Mononuclear cell (primary cell): ENCODE results near the gene SIX2.

- RRBS = no CpG with 5 or more reads among the region's 5 CpGs
Measured at GRCh38 chr2:43458134-43458654, 137.6 kb downstream of the THADA start.

DNA sequence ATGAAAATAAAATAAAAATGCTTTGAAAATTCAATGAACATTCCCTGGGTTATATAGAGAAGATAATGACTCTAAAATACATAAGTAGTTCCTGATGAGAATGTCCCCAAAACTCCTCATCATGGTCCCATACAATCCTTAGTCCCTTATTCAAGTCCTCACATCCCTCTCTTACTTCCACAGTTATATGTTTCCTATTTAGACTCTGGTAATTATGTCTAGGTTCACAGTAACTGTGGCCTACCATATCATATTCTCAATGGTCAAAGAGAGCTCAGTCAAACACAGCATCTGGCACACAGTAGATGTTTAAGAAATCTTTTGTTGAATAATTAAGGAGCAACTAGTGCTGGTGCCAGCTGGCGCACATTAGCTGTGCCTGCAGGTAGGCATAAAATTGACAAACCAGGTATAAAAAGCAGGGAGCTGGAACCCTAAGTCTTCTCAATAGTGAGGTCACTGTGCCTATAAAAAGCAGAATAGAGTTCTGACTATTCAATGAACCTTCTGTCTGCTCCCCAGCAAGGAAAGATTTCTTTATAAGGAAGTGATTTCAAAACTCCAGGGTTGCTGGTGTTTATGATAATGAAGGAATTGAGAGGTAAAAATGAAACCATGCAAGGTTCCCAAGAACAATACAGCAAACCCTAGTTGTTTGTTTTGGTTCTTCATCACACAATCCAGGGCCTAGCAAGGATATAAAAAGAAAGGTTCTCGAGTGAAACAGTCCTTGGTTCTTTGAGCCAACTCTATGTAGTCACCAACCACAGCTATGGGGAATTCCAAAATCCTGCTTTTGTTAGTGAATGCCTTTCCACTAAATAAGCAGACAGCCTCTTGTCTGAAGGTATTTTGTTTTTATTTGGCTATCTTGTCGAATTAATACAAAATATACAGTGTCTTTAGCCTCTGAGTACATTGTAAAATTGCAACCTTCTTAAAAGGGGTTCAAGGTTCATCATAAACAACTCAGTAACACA lies 76.1 kb downstream of the THADA start:
- RRBS = no CpG with 5 or more reads among the region's 3 CpGs

- RRBS = no CpG with 5 or more reads among the region's 3 CpGs
Measured at GRCh38 chr2:43539971-43540606, 55.7 kb downstream of the THADA start.

GRCh38 chr2:43666402-43666601 lies 9.9 kb downstream of the C1GALT1C1L start:
- RRBS = no CpG with 5 or more reads among the region's 7 CpGs

GRCh38 chr2:44081405-44081882 lies 85.7 kb upstream of the LRPPRC start:
- RRBS = no CpG with 5 or more reads among the region's 9 CpGs

GRCh38 chr2:44083022-44083618 lies 85.6 kb upstream of the PPM1B start:
- RRBS = no CpG with 5 or more reads among the region's 6 CpGs

- RRBS = 0% methylated on average over 2 of the region's 8 CpGs
Measured at GRCh38 chr2:44361070-44361323, 297 bp downstream of the PREPL start.

DNA sequence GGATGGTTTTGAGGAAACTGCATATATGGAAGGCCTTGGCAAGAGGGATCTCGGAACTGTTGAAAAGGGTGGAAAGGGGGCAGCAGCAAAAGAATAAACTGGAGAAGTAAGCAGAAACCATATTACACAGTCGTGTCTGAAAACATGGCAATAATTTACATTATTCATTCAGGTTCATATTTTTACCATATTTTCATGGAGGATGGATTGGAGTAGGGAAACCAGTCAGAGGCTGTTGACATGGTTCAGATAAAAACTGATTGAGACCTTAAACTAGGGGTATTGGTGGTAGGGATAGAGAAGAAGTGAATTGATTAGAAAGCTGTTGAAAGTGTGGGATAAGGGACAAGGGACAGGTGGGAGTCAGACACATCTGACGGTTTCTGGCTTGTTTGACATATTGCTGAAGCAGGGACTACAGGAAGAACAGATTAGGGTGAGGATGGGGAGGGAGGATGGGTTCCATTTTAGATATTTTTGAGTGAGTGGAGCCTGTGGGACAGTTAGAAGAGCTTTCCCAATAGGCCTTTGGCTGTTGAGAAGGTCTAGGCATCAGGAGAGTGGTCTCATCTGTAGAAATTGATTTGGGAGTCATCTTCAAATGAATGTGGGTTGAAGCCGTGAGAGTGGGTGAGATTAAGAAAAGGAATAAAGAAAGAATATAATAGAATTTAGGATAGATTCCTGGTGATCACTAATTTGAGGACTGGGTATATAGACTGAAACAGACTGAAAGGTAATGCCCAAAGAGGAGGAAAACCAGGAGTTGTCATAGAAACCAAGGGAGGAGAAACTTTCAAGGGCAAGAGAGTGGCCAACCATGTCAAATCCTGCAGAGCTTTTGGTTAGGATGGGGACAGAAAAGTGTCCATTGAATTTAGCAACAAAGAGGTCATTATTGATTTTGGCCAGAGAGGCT lies 193.5 kb downstream of the CAMKMT start:
- RRBS = no CpG with 5 or more reads among the region's 4 CpGs

GRCh38 chr2:44777475-44778012 lies 164.0 kb upstream of the SIX3 start:
- RRBS = no CpG with 5 or more reads among the region's 11 CpGs

GRCh38 chr2:44949599-44950172 lies 8.2 kb downstream of the SIX3 start:
- RRBS = 9% methylated on average over 23 of the region's 39 CpGs

- RRBS = 5% methylated on average over 56 of the region's 109 CpGs
Measured at GRCh38 chr2:45009311-45010563, at the start of gene SIX2. Gene SIX2, minus strand, starts transcription at chr2:45009452.

- RRBS = no CpG with 5 or more reads among the region's 6 CpGs
Measured at GRCh38 chr2:45567828-45568490, 43.1 kb downstream of the SRBD1 start.

DNA sequence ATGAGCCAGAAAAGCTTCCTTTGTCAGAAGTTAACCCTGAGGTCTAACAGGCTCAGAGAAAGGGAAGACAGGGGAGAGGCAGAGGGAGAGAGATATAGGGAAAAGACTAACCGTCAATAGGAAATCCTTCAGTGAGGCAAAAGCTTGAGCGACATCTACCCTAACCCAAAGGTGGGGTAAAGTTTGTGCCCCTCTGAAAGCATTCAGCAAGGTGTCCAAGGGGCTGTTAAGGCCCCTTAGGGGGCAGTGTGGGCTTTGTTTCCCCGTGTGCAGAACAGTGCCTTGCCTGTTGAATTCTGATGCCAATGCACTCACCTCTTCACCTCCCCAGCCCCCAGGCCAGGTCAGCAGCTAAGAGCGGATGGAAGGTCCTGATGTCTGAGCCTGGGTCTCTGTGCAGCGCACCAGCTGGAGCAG lies 12.0 kb upstream of the PRKCE start:
- RRBS = no CpG with 5 or more reads among the region's 5 CpGs

DNA sequence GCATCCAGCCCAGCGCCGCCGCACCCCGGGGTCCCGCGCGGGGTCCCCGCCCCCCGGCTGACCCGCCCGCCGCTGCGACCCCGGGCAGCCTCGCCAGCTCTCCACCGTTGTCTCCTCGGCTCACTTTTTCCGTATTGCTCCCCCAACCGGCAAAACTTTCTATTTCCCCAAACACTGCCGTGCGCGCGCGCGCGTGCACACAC lies 710 bp upstream of the PRKCE start:
- RRBS = 1% methylated on average over 6 of the region's 26 CpGs

GRCh38 chr2:45759162-45760404 lies 108.1 kb downstream of the PRKCE start:
- RRBS = no CpG with 5 or more reads among the region's 17 CpGs

GRCh38 chr2:45821812-45822446 lies 170.5 kb downstream of the PRKCE start:
- RRBS = no CpG with 5 or more reads among the region's 10 CpGs

GRCh38 chr2:45823546-45824184 lies 172.2 kb downstream of the PRKCE start:
- RRBS = no CpG with 5 or more reads among the region's 5 CpGs

DNA sequence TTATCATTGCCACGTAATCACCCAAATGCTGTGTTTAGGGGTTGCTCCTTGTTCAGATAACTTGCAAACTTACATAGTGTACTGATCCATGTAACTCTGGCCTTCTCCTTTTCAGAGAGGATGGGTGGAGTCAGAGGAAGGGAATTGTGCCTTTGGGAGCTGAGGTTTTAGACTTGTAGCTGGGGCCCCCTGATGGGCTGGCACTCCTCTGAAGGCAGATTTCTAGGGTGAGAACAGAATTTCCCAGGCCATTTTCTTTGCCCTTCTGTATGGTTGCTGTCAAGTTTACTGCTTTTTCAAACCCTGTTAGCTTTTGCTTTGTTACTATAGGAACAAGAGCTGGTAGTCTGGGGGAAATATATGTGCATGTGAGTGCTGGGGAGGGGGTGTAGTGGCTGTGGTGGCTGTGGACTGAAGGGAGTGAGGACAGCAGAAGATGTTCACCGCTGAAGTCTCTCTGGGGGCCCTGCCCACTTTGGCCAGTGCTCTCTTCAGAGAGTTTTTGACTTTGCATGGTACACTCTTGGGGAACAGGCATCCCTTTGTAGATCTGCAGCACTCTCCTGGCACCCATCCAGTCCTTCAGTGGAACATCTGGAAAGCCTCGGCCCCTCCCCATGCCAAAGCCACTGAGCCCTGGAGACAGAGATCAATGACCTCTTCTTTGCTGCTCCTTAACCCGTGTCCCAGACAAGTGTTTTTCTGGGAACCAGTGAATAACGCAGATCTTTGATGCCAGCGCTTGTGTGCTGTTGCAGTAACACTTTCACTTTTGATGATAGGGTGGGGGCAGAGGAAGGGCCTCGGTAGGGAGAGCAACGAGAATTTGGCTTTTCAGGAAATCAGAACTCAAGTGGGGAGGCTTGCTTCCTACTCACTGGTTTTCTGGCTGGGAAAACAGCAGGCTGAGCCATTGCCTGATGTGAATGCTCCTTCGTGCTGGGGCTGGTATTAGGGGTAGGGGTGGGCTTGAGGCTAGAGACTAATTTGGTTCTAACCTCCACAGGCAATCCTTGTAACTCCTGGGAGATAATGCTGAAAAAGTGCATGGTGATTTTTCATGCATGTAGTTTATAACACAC lies 209.1 kb downstream of the PRKCE start:
- RRBS = no CpG with 5 or more reads among the region's 9 CpGs

GRCh38 chr2:45962540-45963032 lies 311.1 kb downstream of the PRKCE start:
- RRBS = no CpG with 5 or more reads among the region's 5 CpGs

DNA sequence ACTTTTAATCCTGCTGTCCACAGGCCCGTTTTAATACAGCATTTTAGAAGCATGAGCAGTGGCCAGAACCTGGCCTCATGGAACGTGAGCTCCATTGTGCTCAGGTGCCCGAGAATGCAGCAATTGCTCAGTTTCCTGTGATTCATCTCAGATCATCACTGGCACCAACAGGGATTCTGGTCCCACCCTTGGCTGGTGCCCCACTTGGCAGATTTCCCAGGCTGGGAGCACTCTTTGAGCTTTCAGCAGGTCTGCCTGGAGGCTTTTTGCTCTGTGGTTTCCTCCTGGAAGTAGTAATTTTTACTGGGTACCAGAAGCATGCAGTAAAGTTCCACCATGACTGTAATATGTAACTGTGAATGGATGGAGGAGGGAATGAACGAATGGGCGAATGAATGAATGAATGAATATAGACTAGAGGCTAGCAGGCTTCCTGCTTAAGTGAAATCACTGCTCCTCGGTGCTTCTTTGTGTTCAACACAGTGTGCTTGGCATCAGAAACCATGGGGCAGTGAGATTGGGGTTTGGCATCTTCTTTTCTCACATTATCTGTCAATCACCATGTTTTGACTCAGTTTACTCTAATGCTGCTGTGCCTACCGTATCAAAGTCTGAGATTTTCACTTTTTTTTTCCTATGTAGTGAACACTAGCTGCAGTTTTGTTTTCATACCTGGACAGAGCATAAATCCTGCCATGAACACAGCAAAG lies 312.9 kb downstream of the PRKCE start:
- RRBS = no CpG with 5 or more reads among the region's 7 CpGs